Thoracic aorta endothelial cell (primary cell): ENCODE results near the genes TAS2R10, TAS2R13 and MANSC1.

- CAGE, long polyA plus RNA, result no peak
Observed at GRCh38 chr12:10697188-10697677, 23.4 kb upstream of the STYK1 start.

DNA sequence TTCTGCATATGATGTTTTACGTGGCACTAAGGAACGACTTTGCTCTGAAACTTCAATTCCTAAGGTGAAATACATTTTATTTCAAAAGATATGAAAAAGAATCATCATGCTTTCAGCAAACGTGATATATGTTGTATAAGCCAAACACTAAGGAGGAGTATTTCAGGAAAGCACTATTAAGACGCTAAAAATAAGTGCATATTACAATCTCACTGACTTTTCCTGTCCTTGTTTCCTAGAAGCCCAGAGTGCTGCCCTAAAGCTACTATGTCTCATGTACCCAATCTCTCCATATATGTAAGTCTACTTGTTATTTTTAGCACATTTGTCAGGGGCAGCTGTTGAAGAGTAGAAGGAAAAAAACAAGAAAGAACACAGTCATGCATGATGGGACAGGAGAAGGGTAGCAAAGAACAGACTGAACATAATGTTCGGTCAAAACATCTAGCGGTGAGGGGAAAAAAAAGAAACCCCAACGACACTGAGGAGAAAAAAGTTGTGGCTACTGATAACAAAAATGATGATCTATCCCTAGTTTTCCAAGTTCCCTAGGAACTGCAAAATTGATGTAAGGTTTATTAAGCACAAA is 14.3 kb downstream of the YBX3 start:
- CAGE, long polyA plus RNA, result no peak

- CAGE, long polyA plus RNA, result no peak
Observed at GRCh38 chr12:10716542-10717165, 6.5 kb downstream of the YBX3 start.

DNA sequence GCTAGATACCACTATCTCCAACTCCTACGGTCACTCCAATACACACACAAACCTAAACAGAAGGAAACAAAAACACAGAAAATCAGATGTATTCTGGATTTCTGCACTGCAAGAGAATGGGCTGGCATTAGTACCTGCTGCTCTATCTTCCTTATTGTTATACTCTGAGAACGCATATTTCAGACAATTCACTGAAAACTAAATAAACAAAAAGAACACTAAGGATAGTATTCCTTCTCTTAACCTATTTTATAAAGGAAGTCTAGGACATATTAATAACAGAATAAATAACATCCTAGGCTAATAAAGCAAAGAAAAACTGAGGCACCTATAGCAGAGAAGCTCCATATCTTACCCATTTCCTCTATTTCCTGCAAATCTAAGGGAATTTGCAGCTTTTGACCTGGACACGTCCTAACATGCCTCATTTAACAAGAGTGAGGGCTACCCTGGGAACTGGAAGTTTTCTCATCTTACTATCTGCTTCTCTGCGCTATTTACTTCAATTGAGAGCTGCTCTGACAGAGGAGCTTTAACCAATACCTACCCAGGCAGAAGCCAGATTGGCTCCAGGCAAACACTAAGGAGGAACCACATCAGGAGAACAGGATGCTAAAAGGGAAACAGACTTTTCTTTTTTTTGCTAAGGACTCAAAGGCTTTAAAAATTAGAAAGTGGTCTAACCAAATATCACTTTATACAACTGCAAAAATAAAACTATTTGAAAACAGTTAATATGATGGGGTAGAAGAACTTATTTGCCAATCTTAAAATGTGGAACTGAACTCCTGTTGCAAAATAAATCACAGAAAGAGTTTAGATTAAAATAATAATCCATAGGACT is 5.7 kb downstream of the YBX3 start:
- CAGE, long polyA plus RNA, result no peak

GRCh38 chr12:10826086-10826705 is at the start of gene TAS2R10:
Gene TAS2R10, minus strand, starts transcription at chr12:10826358.
- CAGE, long polyA plus RNA, result no peak

DNA sequence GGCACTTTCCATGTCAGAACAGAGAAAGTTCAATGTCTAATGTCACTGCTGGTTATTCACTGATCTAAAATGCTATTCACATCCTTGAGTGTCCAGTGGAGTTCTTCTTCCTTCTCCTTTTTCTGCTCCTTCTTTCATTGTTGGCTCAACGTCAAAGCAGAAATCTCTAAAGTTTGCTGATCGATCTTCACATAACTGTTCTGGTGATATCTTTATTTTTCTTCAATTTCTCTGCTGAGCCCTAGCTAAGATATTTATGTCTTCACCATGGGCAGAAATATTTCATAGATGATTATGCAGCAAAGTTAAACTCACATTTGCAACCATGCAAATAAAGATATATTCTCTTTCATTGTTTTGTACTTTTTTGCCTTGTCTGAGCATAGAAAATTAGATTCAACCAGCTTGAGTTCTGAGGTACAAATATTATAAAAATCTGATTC is at the start of gene TAS2R13:
Gene TAS2R13, minus strand, starts transcription at position 276 of the 443 bp plus-strand sequence.
- CAGE, long polyA plus RNA, result no peak

- CAGE, long polyA plus RNA, result no peak
Observed at GRCh38 chr12:11648536-11649488, 662 bp upstream of the ETV6 start.

- CAGE, long polyA plus RNA, result no peak
Observed at GRCh38 chr12:11650794-11651600, 1.5 kb downstream of the ETV6 start.

- CAGE, long polyA plus RNA, result no peak
Observed at GRCh38 chr12:11658473-11658748, 8.9 kb downstream of the ETV6 start.

- CAGE, long polyA plus RNA, result no peak
Observed at GRCh38 chr12:11707963-11708405, 58.5 kb downstream of the ETV6 start.

DNA sequence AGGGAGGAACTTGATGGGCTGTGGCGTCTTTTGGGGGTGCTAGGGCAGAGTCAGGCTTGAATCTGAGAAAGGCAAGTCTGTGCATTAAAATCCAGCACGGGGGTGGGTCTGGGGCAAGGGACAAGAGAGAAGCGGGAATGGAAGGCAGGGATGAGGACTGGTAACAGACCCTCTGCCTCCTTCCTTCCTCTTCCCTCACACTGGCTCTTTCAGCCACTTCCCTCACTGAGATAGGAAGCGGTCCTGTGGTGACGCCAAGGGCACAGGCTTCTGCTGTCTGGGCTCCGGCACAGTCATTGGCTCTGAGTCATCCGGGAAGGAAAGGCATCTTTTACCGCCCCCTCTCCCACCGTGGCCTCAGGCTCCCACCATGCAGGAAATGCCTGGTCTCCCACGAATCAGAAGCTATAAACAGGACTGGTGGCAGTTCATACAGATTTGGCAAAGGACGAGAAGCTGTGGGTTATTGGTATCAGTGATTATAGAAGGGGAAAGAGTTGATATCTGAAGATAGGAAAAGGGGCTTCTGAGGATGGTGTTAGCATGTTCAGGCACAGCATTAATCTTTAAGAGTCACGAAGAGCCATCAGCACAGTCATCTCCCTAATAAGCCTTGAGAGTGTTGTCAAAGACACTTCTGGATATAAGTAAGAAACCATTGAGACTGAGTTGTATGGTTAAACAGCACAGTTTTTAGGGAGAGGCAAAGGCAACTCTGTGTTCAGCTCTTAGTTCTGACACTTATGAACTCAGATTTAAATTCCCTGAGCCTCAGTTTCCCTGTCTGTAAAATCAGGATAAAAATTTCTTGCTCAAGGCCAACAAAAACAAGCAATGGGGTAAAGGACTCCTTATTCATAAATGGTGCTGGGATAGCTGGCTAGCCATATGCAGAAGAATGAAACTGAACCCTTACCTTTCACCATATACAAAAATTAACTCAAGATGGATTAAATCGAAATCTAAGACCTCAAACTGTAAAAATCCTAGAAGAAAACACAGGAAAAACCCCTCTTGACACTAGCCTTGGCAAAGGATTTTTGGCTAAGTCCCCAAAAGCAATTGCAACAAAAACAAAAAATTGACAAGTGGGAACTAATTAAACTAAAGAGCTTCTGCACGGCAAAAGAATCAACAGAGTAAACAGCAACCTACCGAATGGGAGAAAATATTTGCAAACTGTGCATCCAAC is 70.6 kb downstream of the ETV6 start:
- CAGE, long polyA plus RNA, result no peak

DNA sequence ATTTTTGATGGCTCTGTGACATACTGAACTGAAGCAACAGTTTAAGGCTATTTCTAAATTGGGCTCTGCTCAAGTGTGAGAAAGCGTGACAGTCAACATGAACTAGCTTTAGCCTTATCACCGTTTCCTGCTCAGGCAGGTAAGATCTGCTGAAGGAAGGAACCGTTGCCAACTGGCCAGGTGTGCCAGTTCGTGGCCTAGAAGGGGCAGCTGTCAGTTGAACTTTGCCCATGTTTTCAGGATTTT is 79.5 kb downstream of the ETV6 start:
- CAGE, long polyA plus RNA, result no peak

DNA sequence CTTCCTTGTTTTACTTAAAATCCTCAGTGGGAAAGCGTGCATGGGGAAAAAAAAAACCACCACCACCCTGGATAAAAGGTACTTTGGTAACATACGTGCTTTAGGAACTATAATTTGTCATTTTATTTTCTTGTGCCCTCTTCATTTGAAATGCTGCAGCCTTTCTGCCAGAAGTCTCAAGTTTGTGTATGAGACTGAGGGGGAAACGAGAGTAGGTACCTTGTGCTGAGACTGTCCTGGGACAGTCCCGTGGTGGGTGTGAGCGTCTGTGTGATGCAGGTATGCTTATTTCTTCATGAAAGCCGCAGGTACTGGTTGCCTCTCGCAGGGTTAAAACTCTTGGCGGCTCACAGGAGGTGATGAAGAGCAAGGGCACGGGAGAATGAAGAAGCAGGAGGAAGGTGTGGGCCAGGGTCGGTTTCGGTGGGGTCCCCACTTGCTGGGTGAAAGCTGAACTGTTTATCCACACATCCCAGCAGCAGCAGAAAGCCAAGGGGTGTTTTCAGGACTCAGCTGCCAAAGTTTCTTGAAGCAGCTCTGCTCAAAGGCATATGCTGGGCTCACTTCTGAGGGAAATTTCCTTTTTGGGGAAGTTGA is 116.3 kb downstream of the ETV6 start:
- CAGE, long polyA plus RNA, result no peak

DNA sequence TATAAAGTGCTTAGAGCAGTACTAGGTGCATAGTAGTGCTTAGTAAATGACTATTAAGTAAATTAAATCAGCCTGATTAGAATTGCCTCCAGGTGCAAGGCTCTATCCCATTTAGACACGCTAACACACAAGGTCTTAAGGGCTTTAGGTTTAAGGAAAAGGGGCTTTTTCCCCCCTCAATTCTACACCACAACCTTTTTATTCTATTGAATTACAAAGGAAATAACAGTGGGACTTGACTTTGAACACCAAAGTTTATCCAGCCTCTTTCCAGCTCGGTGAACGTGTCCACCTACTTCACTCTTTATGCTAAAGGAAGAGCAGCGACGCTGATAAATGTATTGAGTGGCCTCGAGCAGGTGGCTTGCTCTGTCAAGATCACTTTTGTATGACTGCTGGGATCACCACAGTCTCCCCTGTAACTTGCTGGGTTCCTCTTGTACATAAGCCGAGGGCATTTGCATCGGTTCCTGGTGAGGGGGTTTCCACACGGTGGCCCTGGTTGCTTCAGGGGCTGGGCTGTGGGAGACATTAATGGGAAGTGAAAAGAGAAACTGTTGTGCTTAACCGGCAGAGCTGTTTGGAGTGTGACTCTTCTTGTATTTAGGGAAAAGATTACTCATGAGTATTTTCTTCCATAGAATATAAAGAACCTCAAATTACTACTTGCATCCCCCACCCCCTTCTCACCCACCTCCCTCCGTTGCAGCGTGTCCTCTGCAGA is 186.7 kb downstream of the ETV6 start:
- CAGE, long polyA plus RNA, result no peak

- CAGE, long polyA plus RNA, result no peak
Observed at GRCh38 chr12:11855654-11855950, 206.1 kb downstream of the ETV6 start.

DNA sequence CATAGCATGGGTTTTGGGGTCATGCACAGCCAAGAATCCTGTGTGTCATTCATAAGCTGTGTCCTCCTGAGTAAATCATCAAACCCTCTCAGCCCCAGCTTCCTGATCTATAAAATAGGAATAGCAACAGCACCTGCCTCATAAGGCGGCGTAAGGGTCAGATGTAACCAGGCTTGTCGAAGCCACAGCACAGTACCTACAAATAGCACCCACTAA is 188.4 kb upstream of the BCL2L14 start:
- CAGE, long polyA plus RNA, result no peak

DNA sequence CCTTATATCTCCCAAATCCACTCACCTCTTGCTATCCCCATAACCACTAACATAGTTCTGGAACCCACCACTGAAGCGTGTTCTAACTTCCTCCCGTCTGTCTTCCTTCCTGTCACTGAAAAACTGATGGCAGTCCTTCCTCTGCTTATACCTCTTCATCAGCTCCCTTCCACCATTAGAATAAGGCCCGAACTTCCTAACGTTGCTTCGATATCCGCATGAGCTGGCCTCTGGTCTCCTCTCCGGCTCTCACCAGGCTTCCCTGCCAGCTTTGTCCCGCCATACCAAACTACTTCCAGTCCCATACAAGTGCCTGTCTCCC is 63.0 kb upstream of the BCL2L14 start:
- CAGE, long polyA plus RNA, result no peak

DNA sequence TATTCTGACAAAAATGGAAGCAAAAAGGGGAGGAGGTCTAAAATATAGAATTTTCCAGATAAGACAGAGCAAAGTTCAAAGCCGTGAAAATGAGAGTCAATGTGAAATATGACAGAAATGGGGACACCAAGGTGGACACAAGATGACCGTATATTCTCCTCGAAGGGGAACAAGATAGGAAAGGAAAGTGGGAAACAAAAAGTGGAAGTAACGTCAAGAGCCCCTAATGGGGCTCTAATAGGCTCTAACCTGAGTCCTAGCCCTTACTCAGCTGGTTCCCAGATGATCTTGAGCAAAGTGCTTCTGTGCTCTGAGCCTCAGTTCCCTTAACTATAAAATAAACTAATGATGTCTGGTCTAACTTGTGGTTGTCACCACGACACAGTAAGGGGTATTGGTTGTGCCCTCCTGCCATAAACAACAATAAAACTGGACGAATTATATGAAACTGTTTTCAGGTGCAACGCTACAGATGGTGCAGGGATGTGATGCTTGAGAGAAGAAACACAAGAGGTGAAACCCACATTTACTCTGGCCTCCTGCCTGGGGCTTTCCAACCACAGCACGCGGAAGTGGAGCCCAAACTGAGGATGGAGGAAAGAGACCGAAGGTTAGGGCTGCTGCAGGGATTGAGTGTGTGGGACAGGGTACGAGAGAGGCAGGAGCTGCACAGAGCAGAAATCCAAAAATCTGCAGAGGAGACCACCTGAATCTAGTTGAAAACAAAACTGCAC is 45.8 kb upstream of the BCL2L14 start:
- CAGE, long polyA plus RNA, result no peak

- CAGE, long polyA plus RNA, result no peak
Observed at GRCh38 chr12:12027802-12028086, 43.0 kb upstream of the BCL2L14 start.

- CAGE, long polyA plus RNA, result no peak
Observed at GRCh38 chr12:12349649-12350933, at the start of gene MANSC1. Gene MANSC1, minus strand, starts transcription at chr12:12350242.